ENCODE measurements around the genes BDNF and CCDC73.

DNA sequence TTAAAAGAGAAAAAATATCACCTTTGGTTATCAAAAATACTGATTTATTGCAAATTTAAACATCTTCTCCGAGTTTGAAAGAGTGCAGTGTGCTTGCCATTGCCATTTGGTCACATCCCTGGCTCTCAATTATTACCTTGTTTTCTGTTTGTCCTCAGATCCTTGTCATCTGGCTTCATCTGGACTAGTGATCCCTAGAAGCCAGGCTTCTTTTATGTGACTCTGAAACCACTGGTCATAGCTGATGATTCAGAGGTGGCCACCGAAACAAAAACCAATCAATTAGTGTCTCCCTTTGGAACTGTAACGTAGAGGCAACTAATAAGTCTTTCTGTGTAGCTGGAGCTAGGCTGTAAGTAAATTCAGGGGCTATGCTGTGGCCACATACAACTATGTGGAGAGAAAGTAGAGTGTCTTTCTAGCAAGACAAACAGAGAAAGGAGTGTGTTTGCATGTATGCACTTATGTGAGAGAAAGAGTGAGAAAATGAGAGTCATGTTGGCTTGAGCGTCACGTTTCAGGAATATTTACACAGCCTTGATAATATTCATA, 238.0 kb downstream of the LUZP2 start:
- PRO-cap, result no peak

GRCh38 chr11:26756601-26757025, 34.8 kb upstream of the SLC5A12 start:
- PRO-cap, result no peak

DNA sequence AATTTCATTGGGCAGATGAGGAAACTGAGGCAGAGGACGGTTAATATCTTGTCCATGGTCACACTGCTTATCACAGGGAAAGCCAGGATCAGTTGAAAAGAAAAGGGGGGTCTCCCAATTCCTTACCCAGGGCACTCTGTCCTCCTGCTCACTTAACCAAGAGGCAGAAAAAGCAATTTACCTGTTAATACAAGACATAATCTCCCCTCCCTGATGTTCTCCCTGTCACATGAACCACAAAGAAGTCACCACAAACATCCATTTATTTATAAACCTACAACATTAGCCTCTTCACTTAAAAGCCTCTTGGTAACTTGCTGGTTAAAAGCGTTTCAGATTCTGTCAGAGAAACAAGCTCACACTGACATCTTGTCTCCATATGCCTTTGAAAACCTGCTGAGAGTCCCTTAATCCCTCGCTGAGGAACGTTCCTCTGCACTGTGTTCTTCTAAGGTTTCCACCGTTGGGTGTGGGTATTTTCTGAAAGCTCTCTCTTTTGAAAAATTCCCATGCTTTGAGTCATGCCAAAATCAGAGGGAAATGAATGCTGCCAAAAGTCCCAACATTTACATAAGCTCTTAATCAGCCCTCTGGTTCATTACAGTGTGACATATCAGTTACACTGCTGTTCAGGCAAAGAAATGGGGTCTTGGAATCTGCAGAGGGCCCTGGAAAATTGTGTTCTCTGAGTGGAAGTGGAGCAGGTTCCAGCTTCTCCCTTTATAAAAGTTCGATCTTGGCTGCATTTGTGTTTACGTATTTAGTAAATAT, 149.8 kb downstream of the CCDC34 start:
- PRO-cap, result unidirectional peak, minus-strand start at position 450 of the sequence

- PRO-cap, result no peak
These were observed 43.2 kb upstream of the CCDC34 start for GRCh38 chr11:27406056-27406840.

DNA sequence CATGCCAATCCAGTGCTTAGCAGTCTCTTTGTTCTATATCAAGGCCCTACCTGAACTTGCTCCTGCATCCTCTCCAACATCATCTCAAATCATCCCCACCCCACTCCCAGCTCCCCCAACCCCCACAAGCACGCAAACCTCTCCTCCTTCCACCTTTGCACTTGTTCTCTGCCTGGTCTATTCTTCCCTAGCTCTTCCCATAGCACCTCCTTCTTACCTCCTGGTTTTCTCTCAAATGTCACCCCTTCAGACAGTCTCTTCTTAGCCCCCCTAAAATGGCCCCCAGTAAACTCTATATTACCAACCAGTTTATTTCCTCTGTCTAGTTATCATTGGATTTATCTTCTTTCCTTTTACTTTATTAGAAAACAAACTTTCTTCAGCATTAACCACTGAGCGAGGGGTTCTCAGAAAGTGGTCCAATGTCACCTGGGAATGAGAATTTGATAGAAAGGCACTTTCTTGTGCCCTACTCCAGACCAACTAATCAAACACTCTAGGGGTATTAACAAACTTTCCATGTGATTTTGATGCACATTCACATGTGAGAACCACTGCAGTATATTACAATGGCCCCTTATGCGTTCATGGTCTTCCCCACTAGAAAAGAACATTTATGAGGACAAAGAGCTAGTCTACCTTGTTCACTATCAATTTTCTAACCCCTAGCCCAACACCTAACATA, 41.7 kb downstream of the LGR4 start:
- PRO-cap, result no peak

- PRO-cap, result no peak
These were observed 17.0 kb downstream of the LIN7C start for GRCh38 chr11:27489411-27490150.

- PRO-cap, result no peak
These were observed at the start of gene BDNF for GRCh38 chr11:27699998-27701111. BDNF (minus strand) TSS chr11:27700455.

DNA sequence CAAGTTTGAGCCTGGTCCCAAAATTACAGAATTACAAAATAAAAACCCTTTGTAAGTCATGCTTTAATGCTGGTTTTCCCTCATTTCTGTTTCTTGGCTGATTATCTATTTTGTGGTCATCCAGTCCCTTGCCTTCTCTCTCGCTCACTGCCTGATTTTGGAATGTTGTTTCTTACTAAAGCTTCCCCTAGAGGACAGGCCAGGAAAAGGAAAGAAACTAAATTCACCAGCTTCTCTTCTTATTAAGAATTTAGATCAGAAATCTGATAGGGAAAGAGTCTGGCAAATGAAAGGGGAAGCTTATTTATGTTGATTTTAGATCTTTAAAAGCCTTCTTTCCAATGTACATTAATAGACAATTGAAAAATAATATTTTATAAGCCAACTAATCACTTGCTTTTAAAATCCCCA, 16.6 kb upstream of the BDNF start:
- PRO-cap, result no peak

- PRO-cap, result no peak
These were observed 80.4 kb upstream of the FSHB start for GRCh38 chr11:30150453-30150799.

DNA sequence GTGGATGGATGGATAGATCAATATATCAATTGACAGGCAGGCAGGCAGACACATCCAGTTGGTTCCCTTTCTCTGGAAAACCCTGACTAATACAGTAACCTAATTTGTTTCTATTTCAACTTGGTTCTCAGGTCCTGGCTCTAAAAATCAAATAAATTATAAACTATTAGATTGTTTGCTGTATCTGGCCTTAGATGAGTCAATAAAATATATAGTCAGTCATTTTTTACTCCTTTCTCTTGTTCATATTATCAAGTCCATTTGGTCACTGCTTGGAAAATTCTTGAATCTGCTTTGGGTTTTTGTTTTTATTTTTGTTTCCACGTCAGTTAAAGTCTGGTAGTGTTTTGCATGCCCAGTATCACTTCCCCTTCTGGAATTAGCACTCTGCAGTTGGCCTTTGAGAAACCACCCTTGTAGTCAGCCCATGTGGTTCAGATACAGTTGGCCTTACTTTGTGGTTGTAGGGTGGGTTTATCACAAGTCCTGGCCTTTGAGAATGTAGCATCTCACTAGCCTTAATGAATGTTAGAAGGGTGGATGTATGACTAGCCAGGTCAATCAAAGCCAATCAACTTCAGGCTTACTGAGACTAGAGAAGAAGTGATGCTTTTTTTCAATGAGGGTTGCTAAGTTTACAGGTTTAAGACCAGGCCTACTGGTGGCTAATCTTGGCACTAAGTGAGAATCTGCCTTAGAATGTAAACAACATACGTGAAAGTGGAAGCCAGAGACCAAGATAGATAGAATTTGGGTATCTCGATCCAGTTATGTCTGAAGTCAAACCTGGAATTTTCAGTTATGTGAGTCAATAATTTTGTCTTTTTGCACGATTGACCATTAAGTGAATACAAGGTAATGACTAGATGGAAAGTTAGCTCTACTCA, 19.8 kb downstream of the ARL14EP start:
- PRO-cap, result no peak

DNA sequence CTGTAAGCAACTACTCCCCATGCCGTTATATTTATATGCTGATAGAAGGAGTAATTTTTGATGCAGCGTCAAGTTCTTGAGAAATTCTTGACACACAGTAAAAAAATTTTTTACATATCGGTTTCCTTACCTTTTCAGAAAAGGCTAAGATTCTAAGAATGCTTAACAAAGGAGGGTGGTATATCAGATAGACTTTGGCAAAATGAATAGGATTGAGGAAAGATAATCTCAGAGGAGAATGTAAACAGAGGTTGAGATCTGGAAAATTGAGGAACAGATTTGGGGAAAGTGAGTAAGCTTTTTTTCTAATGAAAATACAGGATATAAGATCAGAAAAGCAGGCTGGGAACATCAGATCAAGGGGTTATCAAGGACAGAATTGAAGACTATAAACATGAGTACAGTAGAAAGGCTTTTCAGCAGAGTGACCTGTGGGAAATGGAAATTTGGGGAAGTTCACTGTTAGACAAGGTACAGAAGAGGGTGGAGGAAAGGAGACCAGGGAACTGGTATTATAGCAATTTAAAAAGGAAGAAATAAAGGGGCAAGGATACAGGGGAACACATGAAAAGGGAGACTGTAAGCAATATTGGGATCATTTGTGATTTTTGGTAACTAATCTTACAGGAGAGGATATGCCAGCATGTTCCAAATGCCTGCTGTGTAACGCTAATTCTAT, 85.1 kb downstream of the PAX6 start:
- PRO-cap, result no peak

DNA sequence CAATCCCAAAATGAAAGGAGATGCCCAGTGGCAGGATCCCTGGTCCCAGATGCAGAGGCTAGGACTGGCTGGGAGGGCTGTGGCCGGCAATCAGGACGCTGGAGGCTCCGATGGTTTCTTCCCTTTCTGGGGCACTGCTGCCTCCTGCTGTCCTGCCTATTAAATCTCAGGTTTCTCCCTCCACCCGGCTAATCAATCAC, 82.5 kb downstream of the RCN1 start:
- PRO-cap, result no peak

DNA sequence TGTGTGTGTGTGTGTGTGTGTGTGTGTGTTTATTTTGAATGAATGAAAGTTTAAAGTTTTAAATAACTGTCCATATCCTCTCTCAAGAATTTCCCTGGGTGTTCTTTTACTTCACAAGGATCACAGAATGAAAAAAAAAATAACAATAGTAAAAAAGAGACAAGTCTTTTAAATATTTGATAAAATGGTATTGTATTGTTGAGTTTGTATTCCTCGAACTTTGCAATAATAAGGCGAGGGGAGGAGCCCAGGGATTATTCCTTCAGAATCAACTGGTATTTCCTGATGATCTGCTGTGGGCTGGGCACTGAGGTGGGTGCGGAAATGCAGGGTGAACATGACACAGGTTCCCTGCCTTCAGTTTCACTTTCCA, 2.2 kb upstream of the EIF3M start:
- PRO-cap, result no peak

GRCh38 chr11:32611034-32611472, 27.4 kb downstream of the EIF3M start:
- PRO-cap, result no peak

DNA sequence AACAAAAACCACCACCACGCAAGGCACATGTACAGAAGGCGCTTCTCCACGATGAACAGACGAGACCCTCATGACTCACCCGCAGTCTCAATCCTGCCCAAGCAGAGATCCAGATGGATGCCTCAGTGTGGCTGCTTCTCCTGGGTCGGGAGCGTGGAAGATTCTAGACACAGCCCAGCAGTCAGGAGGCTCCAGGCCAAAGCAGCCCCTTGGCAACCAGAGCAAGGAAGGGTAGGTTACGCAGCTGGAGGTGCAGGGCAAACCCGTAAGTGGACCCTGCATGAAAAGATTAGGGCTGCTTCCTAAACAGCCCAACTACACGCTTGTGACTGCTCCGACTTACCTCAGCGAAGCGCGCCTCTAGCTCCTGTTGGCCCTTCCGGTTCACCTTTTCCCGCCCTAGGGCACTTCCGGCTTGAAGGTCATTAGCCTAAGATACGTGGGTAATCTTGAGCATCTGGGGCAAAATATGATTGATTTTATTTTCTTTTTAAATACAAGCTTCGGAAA, at the start of gene CCDC73:
CCDC73 (minus strand) TSS at position 393 of the 510 bp plus-strand sequence.
- PRO-cap, result no peak

GRCh38 chr11:32831081-32831774, 1.5 kb downstream of the PRRG4 start:
- PRO-cap, result no peak

- PRO-cap, result no peak
These were observed 22.3 kb downstream of the PRRG4 start for GRCh38 chr11:32851880-32852518.

GRCh38 chr11:33258863-33259284, 1.7 kb downstream of the HIPK3 start:
- PRO-cap, result bidirectional peak, plus-strand start at chr11:33258928, minus-strand start at chr11:33258737

DNA sequence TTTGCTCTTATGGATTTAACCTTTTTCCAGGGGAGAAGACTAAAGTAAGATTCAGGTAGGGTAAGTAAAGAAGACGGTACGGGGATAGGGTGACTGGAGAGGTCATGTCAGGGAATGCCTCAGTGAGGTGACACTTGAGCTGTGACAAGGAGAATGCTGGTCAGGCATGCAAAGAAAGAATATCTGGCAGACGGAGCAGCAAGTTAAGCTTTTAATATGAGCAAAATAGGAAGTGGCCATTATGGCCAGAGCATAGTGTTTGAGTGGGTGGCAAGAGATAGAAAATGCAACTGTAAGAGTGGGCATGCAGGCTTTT, 17.5 kb upstream of the KIAA1549L start:
- PRO-cap, result no peak

DNA sequence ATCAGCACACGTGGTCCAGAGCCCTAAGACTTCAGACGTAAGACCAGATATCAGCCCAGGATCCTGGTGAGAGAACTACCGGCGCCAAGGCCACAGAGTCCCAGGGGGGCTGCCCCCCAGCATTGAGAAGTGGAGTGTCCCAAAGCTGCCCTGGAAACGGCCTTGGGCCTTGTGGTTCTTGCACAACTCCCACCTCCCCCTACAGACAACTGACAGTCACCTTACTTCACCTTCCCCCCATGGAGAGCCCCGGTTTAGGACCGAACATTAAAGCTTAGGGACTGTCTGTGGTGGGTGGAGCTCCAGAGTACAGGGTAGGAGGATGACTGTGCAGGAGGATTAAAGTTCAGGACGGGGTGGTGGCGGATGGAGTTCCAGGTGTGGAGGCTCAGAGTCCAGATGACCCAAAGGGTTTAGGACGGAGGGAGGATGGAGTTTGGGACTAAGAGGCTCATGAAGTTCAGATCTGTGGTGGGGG, 995 bp downstream of the C11orf91 start:
- PRO-cap, result no peak

All from parotid gland (tissue), 1 donor.